Anterior vena cava (tissue), 1 donor: ENCODE measurements around the genes TBC1D16 and RPTOR.

- PRO-cap, result no peak
These were observed 13.7 kb downstream of the CANT1 start for GRCh38 chr17:78995643-78996482.

DNA sequence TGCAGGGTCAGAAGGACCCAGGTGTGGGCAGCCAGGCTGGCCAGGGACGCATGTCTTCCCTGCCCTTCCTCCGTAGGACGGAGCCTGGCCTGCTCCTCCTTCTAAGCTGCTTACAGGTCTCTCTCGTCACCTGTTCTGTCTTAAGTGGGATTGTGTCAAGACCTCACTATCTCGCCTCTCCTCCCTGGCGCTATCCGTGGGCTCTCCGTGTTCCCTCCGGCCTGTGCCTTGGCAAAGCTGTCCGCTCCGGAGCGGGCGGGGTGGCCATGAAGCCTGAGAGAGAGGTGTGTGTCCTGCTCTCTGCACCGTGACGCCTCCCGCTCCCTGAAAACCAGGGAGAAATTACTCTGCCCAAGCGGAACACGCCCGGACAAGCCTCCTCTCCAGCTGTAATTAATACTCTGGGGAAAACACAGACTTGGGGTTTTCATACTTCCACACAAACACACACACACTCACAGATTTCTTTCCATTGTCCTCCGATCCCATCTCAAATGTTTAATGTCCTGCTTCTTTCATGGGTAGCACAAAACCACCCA is 153.5 kb downstream of the ENGASE start:
- PRO-cap, result no peak

GRCh38 chr17:79778298-79779221 is 612 bp downstream of the CBX2 start:
- PRO-cap, result no peak

- PRO-cap, result no peak
These were observed 19.4 kb downstream of the CBX4 start for GRCh38 chr17:79819806-79820216.

DNA sequence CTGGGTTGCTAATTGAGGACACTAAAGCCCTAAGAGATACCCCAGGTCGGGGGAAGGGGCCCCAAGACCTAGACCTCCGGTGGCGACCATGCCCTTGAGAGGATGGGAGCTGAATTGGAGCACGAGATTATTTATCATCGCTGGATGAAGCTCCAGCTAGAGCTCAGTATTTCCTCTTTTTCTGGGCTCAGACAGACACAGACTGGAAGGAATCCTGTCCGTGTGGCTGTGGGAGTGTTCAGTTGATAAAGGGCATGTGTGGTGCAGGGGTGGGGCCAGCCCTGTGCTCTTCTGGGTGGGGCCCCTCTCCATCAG is 6.3 kb upstream of the CBX4 start:
- PRO-cap, result unidirectional peak, minus-strand start at position 104 of the sequence; unidirectional peak, minus-strand start at position 204 of the sequence

DNA sequence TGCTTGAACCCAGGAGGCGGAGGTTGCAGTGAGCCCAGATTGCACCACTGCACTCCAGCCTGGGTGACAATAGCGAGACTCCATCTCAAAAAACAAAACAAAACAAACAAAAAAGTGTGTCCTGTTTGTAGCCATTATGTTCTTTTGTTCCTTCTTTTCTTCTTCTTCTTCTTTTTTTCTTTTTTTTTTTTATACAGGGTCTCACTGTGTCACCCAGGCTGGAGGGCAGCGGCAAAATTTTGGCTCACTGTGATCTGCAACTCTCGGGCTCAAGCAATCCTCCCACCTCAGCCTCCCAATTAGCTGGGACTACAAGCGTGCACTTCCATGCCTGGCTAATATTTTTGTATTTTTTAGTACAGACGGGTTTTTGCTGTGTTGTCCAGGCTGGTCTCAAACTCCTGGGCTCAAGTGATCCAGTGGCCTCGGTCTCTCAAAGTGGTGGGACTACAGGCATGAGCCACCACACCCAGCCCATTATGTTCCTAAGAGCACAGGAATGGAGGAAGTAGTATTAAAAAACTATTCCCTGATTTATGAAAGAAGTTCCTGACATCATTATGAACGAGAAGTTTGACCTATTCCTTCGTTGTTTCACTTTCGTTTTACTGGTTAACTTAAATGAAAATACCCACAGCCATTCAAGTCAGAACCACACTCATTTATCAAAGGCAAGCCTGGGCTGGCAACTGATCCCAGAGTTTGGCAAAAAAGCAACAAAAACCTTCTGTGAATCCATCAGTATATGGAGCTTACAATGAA is 13.3 kb upstream of the CBX4 start:
- PRO-cap, result no peak

GRCh38 chr17:79897658-79898224 is 58.5 kb upstream of the CBX4 start:
- PRO-cap, result no peak

GRCh38 chr17:79915995-79916566 is 76.8 kb upstream of the CBX4 start:
- PRO-cap, result no peak

DNA sequence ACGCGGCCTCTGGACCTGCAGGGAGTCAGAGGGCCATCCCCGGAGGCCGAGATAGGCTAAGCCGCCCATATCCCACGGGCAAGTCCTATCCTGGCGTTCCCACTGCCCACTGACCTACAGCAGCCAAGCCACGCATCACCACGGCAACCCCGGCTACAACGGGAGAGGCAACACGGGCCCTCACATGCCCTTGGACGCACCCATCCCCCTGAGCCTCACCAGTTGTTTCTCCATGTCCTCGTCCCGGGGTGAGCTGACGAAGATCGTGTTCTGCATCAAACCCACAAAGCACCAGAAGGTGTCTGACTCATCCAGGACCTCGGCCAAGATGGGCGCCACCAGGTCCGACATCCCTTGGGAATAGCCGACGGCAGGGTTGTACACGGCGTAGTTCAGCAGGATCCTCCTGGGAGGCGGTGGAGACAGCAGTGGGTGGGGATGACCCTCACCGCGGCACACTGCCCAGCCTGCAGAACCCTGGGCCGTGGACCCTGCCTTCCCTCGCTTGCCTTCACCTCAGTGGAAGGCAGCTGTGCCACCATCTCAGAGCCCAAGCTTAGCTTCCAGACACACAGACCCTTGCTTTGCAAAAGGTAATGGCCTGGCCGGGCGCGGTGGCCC is 88.1 kb downstream of the TBC1D16 start:
- PRO-cap, result no peak

- PRO-cap, result no peak
These were observed 57.7 kb downstream of the TBC1D16 start for GRCh38 chr17:79977882-79978466.

GRCh38 chr17:80023464-80024336 is 12.0 kb downstream of the TBC1D16 start:
- PRO-cap, result no peak

GRCh38 chr17:80027972-80028377 is 7.7 kb downstream of the TBC1D16 start:
- PRO-cap, result no peak

GRCh38 chr17:80035745-80035925 is at the start of gene TBC1D16:
TSS of gene TBC1D16 (minus strand) at chr17:80035872.
- PRO-cap, result bidirectional peak, plus-strand start at chr17:80036008, minus-strand start at chr17:80035872

DNA sequence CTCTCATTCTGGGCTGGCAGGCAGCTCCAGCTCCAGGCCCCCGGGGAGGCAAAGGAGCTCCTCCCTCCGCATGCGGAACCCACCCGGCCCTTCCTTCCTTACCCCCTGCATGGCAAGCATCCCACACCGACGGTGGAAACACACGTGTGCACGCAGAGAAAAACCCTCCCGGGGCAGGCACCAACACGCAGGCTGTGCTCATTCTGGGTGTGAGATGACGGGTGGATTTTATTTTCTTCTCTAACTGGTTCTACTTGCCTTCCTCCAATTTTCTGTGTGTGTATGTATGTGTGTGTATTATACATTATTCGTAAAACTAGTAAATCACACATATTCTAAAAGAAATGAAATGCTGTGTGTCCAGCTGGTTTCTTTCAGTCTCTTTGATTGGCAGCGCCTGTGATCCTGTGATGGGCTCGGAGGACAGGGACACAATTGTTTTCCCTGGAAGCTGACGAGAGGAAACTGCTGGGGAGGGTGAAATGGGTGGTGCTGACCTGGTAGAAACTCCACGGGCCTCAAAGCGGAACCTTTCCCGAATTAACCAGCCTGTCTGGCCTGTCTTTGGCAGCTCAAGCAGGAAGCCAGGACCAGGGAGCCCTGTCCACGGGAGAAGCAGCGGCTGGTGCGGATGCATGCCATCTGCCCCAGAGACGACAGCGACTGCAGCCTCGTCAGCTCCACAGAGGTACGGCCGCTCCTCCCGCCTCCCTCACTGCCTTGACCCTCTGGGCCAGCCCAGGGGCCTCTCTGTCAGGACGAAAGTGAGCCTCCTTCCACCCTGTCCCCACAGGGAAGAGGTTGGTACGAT is 22.3 kb downstream of the CARD14 start:
- PRO-cap, result no peak

DNA sequence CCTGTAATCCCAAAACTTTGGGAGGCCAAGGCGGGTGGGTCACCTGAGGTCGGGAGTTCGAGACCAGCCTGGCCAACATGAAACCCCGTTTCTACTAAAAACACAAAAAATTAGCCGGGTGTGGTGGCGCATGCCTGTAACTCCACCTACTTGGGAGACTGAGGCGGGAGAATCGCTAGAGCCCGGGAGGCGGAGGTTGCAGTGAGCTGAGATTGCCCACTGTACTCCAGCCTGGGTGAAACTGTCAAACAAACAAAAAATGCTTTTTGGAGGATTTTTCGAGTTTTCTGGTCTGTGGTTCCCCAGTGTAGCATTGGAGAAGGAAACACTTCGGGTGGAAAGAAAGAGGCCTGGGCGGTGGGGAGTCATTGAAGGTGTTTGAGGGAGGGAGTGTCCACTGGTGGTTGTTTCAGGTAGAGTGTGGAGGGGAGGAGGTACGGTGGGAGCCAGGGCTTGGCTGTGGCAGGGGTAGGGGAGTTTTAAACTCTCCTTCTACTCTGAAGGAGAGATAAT is 1.2 kb downstream of the RNF213 start:
- PRO-cap, result no peak

DNA sequence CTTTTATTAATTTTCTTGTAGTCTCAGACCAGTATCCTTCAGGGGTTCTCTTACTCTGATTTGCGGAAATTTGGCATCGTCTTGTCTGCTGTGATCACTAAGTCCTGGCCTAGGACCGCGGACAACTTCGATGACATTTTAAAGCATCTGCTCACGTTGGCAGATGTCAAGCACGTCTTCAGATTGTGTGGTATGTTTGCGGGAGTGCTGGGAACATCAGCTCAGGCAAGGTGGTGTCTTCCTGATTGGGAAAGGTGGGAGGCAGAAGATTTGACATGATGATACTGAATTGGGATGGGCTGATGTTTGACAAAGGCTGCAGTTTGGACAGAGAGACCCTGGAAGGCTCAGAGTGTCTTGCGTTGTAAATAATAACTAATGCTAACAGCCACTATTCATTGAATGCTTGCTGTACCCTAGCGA is 64.4 kb downstream of the RNF213 start:
- PRO-cap, result no peak

GRCh38 chr17:80474218-80475013 is 2.0 kb downstream of the NPTX1 start:
- PRO-cap, result no peak

DNA sequence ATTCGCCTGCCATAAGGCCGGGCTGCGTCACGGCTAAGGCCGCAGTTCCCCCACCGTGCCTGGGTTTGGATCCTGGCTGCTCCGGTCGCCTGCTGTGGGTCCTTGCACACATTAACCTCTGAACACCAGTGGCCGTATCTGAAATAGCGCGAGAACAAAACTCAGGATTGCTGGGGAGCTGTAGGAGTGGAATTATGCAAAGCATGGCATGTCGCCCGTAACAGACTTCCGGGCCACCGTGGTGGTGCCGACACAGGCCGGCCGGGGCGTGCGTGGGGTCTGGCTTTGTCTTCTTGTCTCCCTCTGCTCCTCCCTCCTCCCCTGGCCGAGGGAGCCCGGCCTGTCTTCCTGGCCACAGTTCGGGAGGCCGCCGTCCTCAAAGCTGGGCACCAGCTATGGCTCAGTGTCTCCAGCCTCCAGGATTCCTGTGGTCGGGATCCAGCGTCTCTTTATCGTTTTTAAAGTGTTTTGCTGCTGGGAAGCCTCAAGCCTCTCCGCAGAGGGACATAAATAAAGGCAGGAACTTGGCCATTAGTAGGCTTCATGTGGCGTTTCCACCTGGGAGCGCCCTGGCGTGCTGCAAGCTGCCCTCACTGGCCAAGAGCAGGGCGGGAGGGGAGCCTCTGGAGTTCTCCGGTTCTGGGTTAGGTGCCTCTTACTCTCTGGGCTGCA is 21.9 kb upstream of the NPTX1 start:
- PRO-cap, result no peak

- PRO-cap, result no peak
These were observed at the start of gene RPTOR for GRCh38 chr17:80544498-80545157. TSS of gene RPTOR (plus strand) at chr17:80544838.

- PRO-cap, result unidirectional peak, minus-strand start at chr17:80649791
These were observed 105.1 kb downstream of the RPTOR start for GRCh38 chr17:80649583-80650243.